Prostate gland (tissue), 2 donors: ENCODE measurements around a stretch of chr5.

DNA sequence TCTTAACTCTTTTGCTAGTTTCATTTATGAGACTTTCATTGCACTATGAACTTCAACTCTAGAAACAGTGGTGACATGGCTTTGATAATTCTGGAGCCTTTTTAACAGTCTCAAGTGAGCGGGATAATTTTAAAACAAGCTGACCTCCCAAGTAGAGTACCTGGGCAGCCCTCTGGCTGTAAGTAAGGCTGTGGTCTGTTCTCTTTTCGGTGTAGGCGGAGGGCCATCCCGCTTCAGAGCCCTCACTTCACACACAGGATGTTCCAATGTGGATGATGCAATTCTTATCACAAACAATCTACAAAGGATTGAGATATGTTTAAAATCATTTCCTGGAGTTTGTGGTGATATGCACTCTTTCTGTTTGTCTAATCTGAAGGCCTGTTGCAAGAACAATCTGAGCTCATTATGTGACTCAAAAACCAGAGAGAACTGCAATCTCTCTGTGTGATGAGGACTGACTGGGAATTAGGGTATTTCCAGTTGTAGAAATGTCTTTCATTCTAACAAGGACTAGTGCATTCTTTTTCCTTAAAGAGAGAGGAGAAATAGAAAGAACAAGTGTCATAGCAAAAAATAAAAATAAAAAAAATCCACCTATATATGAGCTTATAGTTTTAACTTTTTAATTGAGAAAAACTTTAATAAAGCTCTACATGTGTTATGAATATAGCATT, 42.6 kb downstream of the ITGA2 start:
- PRO-cap = no peak
- RAMPAGE, long total RNA, 2 experiments = no peak in any of the 2 experiments

- PRO-cap = no peak
- RAMPAGE, long total RNA, 2 experiments = no peak in any of the 2 experiments
These were observed 46.9 kb downstream of the ITGA2 start for GRCh38 chr5:53036055-53036411.

DNA sequence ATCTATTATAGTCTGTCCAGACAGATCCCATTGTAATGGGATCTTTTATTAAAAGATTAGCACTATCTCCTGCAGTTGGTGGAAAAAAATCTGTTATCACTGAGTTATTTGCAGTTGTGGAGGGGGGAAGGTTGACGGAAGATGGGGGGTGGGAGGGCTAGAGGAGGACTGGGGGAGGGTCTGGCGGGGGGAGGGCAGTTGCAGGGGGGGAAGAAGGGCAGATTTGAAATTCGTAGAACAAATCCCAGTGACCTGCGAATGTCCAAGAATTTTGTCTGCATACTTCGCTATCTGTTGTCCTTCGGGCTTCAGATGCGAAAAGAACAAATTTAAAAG, 1.4 kb upstream of the FST start:
- PRO-cap = no peak
- RAMPAGE, long total RNA, 2 experiments = no peak in any of the 2 experiments

- PRO-cap = no peak
- RAMPAGE, long total RNA, 2 experiments = no peak in any of the 2 experiments
These were observed 312.3 kb downstream of the ARL15 start for GRCh38 chr5:53997958-53998604.

GRCh38 chr5:54003986-54004315, 306.4 kb downstream of the ARL15 start:
- PRO-cap = no peak
- RAMPAGE, long total RNA, 2 experiments = no peak in any of the 2 experiments

DNA sequence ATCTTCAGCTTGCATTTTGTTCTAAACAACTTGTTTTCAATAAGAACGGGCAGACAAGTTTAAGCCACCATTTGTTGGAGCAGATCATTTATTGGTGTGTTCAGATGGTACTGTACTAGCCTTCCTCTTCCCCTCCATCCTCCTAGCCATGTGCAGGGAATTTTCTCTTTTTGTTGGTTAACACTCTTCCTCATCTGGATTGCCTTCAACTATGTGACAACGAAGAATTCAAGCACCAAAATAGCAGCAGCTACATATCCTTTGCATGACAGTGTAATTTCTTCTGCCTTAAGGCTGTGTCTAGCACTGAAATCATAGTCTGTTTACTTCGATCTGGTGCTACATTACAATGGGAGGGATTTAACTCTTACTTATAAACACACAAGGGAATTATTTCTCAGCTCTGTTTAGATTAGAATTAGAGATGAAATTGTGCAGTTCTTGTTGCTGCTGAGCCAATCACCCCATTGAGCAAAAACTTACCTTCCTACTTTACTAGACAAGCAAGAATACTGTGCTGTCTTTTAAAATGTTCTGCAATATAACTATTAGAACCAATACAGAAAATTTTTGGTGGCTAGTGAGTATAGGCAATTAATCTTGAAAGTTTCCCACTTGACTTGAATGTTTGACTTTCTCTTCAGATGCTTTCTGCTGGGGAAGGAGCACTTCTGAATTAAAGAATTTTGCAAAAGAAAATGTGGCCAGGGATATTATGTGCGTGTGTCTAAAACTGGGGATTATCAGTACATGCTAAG, 260.3 kb downstream of the ARL15 start:
- PRO-cap = no peak
- RAMPAGE, long total RNA, 2 experiments = no peak in any of the 2 experiments

DNA sequence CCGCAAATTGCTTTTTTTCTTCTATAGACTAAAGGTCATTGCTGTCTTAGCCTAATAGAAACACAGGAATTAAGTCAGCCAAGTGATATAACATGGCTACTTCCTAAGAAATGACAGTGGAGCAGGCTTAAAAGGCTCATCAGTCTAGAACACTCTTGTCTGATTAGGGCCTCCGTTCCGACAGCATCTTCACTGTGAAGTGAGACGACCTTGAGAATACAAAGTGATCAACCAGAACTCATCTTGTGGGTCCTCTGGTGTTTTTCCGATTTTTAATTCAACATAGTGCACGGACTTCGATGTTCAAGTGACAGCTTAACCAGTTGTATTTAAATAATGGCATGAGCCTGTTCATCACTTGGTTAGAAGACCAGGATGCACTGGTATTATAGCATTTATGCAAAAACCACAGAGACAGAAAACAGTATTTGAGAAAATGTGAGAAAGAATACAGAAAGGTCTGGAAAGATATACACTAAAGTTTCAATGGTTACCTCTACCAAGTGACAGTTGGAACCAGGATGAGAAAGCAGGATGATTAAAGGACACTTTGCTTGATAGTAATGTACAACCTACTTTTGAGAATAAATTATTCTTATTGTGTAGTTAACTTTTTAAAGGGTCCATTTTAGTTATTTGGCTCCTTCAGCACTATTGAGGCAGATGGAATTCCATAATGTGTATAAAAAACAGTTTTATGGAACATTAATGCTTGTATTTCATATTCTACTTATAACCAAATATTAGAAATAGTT, 251.1 kb downstream of the ARL15 start:
- PRO-cap = no peak
- RAMPAGE, long total RNA, 2 experiments = no peak in any of the 2 experiments

GRCh38 chr5:54201369-54201649, 109.1 kb downstream of the ARL15 start:
- PRO-cap = no peak
- RAMPAGE, long total RNA, 2 experiments = no peak in any of the 2 experiments

DNA sequence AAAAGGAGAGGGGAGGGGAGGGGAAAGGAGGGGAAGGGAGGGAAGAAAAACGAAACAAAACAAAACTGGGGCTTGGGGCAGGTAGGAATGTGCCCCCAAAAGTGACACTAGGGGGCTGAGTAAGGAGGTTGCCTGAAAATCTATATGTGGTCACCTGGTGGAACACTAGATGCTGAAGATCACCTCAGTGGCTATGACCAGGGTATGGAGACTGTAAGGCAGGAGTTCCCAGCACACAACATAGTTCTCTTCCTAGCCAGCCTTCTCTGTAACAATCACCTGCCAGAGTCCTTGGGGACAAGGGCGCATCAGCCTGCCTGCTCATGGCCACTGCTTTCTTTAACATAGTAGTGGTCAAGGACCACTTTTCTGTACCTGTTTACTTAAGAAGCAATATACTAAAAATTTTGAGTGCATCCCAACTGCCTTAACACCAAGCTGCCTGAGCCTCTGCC, 6.6 kb downstream of the ARL15 start:
- PRO-cap = no peak
- RAMPAGE, long total RNA, 2 experiments = no peak in any of the 2 experiments

GRCh38 chr5:54313346-54314151, 3.2 kb upstream of the ARL15 start:
- PRO-cap = no peak
- RAMPAGE, long total RNA, 2 experiments = no peak in any of the 2 experiments

GRCh38 chr5:54543991-54544729, 26.6 kb downstream of the SNX18 start:
- PRO-cap = no peak
- RAMPAGE, long total RNA, 2 experiments = no peak in any of the 2 experiments

- PRO-cap = no peak
- RAMPAGE, long total RNA, 2 experiments = no peak in any of the 2 experiments
These were observed 156.1 kb downstream of the SNX18 start for GRCh38 chr5:54673396-54674393.

- PRO-cap = no peak
- RAMPAGE, long total RNA, 2 experiments = no peak in any of the 2 experiments
These were observed 183.6 kb downstream of the SNX18 start for GRCh38 chr5:54701018-54701776.

- PRO-cap = unidirectional peak, minus-strand start at chr5:54884161
- RAMPAGE, long total RNA, 2 experiments = no peak in any of the 2 experiments
These were observed 101.4 kb downstream of the ESM1 start for GRCh38 chr5:54884022-54884392.

- PRO-cap = no peak
- RAMPAGE, long total RNA, 2 experiments = no peak in any of the 2 experiments
These were observed 13.4 kb upstream of the GPX8 start for GRCh38 chr5:55146608-55146987.

DNA sequence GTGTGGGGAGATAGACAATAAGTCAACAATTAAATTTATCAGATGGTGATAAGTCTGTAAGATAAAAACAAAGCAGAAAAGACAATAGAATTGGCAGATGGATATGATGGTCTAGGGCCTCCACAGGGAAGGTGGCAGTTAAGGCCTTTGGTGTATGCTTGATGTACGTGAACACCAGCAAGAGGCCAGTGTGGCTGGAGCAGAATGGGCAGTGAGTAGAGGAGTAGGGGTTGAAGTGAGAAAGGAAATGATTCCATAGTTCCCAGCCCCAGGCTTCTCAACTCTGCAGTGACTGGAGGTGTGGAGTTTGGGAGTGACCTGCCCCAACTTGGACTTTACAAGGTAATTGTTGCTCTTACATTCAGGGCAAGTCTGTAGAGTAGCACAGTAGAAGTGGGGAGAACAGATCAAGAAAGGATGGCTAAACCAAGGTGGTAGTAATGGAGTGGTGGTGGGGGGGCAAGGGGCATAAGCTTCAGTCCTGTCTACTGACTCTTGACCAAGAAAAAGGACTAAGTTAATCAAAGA, 111.4 kb downstream of the PLPP1 start:
- PRO-cap = no peak
- RAMPAGE, long total RNA, 2 experiments = no peak in any of the 2 experiments

DNA sequence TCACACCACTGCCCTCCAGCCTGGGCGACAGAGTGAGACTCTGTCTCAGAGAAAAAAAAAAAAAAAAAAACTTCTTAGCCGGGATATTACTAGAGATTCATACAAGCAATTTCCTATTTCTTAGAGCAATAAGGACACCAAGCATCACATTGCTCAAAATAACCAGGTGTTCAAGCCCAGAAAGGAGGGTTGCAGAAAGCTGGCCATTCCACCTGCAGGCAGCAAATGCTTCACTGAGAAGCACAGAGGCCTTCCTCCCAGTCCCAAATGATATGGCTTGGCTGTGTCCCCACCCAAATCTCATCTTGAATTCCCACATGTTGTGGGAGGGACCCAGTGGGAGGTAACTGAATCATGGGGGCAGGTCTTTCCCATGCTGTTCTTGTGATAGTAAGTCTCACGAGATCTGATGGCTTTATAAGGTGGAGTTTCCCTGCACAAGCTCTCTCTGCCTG, 98.8 kb downstream of the PLPP1 start:
- PRO-cap = unidirectional peak, minus-strand start at position 269 of the sequence
- RAMPAGE, long total RNA, 2 experiments = no peak in any of the 2 experiments

DNA sequence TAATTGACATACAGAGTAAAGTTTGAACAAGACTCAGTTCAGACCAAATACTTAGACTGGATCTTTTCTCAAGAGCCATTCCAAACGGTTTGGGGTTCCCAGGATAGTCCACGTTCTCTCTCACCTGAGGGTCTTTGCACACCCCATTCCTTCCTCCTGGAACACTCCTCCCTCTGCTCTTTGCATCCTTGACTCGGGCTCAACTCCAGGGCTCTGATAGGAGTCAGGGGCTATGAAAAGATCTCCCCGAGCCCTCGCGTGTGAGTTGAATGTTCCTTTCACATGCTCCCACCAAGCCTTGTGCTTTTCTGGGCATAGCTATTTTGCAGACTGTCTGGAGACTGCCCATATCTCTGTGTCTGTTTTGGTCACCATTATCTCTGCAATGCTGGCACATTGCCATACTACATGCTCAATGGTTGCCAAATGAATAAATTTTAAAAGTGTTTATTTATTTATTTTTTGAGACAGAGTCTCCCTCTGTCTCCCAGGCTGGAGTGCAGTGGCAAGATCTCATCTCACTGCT, 56.9 kb upstream of the PLPP1 start:
- PRO-cap = no peak
- RAMPAGE, long total RNA, 2 experiments = no peak in any of the 2 experiments

DNA sequence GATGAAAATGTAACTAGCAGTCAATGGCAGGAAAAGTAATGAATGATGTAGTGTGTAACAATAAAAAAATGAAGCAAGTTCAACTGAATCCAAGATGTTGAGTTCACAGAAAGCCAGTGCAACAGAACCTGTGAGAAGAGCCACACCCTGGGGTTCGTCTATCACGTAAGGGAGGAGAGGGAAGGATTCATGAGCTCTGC, 60.1 kb upstream of the PLPP1 start:
- PRO-cap = no peak
- RAMPAGE, long total RNA, 2 experiments = no peak in any of the 2 experiments

DNA sequence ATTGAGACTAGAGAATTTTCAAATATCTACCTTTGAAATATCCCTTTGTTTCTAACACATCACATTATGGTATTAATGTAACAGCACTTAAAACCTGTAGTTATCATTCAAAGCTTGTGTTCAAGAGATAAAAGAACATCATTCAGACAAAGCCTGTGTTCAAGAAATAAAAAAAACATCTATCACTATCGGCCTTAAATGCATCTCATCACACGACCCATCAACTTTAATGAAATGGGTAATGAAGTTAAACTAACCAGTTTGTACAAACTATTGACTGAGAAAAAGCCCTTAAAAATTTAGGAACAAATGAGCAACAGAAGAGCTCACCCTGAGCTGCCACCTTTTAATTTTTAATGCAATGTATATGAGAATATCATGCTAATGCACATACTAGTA, 57.8 kb downstream of the IL6ST start:
- PRO-cap = no peak
- RAMPAGE, long total RNA, 2 experiments = no peak in any of the 2 experiments